ENCODE measurements around a stretch of chr9.

DNA sequence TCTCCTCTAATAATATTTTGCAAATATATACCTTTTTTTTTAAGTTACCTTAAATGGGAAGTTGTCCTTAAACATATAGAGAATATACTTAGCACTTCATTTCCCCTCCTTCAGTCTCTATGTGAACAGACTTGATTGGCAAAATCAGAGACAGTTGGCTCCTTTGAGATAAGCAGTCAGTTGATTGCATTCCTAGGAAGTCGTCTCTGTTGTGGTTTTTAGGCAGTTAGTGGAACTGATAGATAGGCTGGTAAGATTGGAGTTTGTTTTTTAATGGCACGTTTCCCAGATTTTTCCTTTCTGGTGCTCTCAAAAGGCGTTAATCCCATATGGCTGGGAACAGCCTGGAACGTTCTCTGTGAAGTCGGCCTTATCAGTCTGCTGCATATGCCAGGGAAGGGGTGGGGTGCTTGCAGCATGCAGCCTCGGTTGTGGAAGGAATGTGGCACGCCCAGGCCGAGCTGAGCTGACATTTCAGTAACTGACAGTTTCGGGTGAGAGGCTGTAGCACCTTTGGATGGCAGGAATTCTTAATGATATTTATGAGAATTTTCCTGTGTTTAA, 6.0 kb downstream of the SPTAN1 start:
- PRO-cap: no peak
- RRBS, 2 experiments: no CpG with 5 or more reads among the region's 9 CpGs

DNA sequence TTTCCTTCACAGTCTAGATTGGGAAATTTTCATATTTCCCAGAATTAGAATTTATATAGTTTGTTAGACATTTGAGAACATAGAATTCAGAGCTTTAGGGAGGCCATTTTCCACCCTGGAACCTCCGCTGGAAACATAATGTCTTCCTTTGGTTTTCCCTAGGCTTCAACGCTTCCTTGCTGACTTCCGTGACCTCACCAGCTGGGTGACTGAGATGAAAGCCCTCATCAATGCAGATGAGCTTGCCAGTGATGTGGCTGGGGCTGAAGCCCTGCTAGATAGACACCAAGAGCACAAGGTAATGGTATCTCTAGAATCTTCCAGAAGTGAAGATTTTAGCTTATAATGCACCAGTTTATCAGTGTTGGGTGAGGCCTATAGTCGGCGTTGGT, 25.6 kb downstream of the SPTAN1 start:
- PRO-cap: no peak
- RRBS, 2 experiments: no CpG with 5 or more reads among the region's 5 CpGs

GRCh38 chr9:128689338-128690152, 523 bp downstream of the SET start:
- PRO-cap: bidirectional peak, plus-strand start at chr9:128689774, minus-strand start at chr9:128689719; bidirectional peak, plus-strand start at chr9:128689974, minus-strand start at chr9:128690025
- RRBS, 2 experiments: 2% methylated on average over 34 of the region's 126 CpGs

DNA sequence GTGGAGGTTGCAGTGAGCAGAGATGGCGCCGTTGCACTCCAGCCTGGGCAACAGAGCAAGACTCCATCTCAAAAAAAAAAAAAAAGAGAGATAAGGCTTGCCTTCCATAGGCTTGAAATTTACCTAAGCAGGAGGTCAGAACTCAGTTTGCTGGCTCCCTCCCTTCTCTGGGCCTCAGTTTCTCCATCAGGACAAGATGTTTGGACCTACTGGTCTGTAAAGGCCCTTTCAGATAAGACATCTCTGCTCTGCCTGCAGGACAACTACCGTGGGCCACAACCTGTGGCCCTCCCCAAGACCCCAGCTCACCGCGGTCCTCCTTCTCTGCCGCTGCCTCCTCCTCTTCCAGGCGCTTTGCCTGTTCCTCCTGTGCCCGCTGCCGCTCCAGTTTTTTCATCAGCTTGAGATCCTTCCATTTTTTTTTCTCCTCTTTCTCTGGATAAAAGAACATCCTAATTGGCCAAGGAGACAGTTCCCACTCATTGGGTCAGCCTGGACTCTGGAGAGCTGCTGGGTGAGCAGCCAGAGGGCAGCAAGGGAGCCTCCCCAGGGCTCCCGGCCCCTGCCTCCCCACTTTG, 1.1 kb downstream of the SPOUT1 start:
- PRO-cap: no peak
- RRBS, 2 experiments: no CpG with 5 or more reads among the region's 10 CpGs

- PRO-cap: no peak
- RRBS, 2 experiments: 96 to over 99% methylated on average over 4 of the region's 39 CpGs
These were observed 13.3 kb upstream of the PHYHD1 start for GRCh38 chr9:128907365-128908071.

DNA sequence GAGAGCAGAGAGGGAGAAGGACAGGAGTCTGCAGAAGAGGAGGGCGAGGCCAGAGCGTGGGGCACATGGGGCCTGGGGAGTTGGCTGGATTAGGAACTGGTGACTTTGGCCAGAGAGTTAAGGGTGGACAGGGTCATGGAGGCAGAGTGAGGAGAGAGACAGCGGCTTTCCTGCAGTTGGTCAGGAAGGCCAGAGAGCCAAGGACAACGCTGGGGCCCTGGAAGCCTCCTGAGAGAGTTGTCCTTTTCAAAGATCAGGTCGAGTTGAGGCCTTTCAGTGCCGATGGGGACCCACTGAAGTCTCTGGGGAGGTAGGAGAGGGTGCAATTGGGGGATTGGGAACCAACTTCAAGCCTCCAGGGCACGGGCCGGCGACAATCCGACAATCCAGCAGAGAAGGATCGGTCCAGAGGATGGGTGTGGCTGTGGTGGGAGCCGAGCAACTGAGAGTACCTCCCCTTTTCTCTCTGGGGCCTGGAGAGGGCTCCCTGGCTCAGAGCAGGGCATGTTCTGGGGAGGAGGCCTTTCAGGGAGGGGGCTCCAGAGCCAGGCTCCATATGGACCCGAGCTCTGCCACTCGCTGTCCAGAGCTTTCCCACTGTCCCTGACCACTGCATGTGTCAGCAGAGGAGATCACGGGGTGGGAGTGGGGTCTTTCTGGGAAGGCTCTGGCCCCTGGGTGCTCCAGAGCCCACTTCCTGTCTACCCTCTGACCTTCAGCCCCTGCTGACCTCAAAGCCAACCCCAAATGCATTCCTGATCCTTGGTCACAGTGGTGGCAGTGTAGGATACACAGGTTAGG, 7.5 kb upstream of the PHYHD1 start:
- PRO-cap: no peak
- RRBS, 2 experiments: no CpG with 5 or more reads among the region's 15 CpGs

DNA sequence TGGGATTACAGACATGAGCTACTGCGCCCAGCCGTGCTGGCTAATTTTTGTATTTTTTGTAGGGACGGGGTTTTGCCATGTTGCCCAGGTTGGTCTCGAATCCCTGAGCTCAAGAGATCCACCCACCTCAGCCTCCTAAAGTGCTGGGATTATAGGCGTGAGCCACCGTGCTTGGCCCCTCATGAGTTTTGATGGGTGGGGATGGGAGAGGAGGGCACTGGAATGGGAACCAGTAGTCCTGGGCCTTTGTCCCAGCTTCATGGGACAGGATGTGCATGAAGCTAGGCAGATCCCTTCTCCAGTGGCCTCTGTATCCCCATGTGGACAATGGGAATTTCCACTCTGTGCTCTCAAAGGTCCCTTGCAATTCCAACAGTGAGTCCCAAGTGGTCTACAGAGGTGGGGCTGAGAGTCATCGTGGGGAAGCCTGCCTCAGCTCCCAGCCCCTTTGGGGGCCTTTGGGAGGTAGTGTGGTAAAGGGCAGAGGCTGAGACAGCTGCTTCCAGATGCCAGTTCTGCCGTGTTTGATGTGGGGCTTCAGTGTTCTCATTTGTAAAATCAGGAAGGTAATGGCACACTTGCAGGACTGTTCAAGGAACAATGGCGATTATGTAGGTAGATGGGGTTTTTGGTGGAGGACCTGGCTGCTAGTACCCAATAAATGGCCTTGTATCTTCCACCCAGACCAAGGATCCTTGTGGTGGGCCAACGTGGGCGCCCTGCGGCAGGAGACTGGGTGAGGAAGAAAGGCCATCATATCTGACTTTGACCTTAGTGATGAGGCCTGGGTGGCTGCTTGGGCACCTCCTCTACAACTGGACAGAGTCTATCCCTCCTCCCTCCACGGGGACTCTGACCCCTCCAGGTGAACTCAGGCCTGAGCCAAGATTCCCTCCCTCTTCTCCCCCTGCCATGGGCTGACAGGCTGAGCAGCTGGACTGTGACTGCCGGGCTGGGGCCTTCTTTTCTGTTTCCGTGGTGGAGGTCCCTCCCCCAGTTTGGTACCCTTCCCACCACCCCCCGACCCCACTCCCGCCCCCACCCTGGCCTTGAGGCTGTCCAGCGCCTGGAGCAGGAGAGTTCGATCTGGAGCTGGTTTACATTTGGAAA, 1.7 kb upstream of the PHYHD1 start:
- PRO-cap: no peak
- RRBS, 2 experiments: no CpG with 5 or more reads among the region's 19 CpGs

DNA sequence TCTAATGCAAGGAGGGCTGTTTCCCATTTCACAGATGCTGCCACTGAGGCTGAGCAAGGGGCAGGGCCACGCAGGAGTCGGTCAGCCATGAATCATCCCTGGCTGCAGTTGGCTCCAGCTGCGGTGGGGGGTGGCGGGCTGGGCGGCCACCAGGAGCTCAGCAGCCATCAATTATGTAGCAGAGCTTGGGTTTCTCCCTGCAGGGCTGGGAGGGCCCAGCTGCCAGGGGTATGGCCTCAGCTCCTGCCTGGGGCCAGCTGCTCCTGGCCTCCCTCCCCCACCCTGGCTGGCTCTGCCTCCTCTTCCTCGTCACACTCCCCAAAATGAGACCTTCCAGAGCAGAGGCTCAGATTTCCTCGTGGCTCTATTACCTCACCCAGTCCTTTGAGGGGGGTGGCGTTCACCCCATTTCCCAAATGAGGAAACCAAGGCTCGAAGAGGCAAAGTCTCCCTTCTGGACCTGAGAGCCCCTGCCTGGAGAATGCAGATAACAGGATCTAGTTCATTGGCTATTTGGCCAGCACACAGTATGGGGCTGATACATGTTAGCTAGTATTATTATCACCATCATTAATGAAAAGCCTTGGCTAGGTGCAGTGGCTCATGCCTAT, 4.5 kb downstream of the SH3GLB2 start:
- PRO-cap: no peak
- RRBS, 2 experiments: no CpG with 5 or more reads among the region's 9 CpGs

DNA sequence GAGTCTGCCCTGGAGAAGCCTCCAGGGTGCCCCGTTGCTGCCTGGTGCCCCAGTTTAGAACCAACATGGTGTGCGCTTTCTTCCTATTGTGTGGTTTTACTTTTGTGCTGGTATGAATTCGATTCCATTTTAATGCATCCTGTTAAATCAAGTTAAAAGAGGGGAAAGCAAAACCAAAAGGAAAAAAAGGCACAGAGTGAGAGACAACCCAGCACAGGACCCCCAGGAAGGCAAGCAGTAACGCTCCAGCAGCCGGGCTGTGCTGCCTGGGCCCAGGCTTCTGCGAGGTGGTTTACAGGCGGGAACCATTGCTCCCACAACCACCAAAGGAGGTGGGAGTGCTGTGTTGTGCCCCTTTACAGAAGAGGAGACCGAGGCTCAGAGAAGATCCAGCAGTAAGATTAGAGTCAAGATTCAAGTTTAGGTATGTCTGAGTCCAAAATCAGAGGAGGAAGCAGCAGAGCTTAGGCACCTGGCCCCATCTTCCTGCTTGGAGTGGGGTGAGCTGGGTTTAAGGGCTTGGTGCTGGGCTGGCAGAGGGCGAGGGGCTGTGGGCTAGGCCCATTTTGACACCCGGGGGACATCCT, 12.3 kb upstream of the DOLPP1 start:
- PRO-cap: no peak
- RRBS, 2 experiments: 84 to 100% methylated on average over 1 of the region's 10 CpGs

DNA sequence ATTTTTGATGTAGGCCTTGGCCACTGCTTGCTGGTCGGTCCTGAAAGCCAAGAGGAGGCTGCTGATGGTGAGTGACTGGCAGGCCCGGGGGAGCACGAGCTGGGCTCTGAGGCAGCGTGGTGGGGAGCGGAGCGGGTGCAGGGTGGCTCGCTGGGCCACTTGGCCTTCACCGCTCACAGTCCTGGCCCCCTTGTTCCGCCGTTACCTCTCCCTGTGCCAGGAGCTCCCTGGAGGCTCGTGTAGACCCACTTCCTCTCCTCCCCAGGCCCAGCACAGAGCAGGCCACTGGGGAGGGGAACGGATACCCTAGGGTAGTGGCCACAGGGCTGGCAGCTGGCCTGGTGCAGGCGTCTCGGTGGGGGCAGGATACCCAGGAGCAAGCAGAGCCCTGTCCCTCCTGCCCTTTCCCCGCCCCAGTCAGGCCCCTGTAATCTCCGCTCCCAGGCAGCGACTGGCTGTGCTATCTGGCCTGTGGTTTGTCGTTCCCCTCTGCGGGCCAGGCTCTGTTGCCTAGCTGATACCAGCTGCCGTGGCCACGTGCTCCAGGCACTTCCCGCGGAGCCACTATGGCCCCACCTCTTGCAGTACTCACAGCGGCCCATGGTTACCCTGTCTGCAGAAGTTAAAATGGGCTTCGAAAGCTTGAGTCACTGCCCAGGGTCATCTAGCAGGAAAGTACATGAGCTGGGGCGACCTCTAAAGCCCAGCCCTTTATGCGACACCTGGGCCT, 11.7 kb upstream of the DOLPP1 start:
- PRO-cap: no peak
- RRBS, 2 experiments: 92 to 94% methylated on average over 1 of the region's 27 CpGs

GRCh38 chr9:129100440-129100842, 10.2 kb downstream of the CRAT start:
- PRO-cap: no peak
- RRBS, 2 experiments: 83% methylated on average over 3 of the region's 20 CpGs

DNA sequence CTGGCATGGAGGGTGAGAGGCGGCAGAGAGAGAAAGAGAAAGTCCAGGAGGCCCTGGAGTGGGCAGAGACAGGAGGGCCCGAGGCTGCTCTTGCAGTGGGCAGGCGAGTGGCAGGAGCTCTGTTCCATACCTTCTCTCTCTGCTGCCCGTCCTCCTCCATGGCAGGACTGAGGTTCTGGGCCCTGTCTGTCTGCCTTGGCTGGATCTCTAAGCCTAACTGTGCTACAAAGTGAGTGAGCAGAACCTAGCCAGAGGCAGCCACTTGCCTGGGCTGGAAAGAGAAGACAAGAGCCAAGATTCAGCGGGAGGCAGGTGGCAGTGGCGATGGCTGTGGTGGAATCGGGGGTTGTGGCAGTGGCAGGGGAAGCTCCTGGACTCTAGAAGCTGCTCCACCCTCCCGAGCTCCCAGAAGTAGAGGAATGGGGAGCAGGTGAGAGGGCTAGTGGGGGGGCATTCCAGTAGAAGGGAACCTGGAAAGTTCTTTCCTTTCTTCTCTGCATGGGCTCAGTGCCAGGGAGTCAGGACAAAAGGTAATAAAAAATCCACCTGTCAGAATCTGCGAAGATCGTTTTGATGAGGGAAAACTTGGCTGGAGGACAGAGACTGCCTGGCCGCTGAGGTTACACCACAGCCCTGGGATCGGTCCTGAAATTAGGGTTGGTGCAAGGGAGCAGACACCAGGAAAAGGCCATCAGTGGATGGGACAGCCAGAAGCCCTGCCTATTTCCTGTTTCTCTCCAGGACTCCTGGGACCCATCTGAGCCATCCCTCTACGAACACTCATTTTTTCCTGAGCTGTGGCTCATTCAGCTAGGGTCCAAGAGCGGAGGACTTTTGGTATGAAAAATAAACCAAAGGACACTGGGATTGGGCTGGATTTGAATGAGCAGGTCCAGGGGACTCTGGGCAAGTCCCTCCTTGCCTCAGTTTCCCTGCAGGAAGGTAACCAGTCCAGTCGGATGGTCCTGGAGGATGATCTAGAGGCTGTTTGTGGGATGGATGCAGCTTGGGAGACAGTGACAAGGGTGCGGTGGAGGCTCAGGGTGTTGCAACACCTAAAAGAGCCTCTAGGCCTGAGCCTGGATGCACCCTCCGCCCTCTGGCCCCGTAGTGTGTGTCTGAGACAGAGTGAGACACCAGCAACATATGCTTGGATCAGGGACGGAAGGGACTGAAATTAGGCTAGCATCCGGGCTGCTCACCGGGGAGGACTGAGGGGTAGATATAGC, 1.5 kb downstream of the CRAT start:
- PRO-cap: no peak
- RRBS, 2 experiments: no CpG with 5 or more reads among the region's 21 CpGs

DNA sequence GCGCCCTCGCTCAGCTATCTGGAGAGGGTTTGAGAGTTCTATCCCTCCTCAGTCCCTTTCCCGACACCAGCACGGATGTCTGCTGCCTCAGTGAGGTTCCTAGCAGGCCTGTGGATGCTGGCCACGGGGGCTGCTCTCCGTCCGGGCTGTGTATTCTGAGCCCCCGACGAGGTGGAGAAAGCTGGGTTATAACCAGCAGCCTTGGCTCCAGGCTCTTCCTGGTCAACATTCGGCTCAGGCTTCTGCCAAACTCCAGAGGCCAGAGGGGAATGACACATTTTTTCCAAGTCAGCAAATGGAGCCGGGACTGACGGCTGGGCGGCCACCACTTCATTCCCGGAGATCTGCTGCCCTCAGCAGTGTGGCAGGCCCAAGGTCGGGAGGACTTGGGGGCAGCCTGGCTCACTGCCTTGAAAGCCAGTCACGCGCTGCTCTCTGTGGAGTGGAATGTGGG, 27.4 kb downstream of the PTPA start:
- PRO-cap: no peak
- RRBS, 2 experiments: no CpG with 5 or more reads among the region's 17 CpGs

DNA sequence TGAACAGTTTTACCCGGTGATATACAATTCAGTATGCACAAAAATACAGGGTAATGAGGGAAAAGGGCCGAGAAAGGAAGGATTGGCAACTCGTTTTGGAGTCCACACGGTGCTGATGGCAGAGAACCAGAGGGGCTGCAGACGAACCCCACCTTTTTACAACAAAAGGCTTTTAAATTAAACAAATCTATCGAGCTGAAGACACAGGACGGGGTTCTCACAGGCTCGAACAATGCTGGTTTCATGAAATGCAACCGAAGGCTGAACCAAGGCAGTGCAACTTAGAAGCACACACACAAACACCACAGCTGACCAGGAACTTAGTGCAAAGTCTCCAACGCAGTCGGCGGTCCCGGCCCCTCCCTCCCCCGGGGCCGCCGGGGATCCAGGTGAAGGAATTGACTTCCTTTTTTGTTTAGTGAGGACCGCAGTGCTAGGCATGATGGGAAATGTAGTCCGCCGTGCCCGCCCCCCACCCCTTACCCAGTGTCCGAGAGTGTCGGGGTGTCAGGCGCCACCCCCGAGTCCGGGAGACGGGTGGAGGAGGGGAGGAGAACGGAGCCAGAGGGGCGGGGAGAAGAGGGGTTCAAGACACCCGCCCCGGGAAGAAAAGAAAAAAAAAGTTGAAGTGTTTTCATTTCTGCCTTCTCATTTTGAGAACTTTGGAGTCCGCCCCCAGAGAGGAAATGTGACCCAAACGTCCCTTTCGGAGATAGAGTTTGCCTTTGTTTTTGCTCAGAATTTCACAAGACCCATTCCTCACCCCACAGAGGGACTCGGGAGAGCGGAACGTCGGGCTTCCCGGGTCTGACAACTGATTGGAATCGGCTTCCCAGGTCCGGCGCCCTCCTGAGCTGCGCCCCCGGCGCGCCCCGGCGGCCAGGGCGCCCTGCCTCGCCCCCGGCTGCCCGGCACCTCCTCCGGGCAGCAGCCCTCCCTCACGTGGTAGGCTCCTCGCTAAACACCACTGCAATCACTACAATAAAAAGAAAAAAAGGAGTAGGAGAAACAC, 2.2 kb downstream of the IER5L start:
- PRO-cap: bidirectional peak, plus-strand start at position 486 of the sequence, minus-strand start at position 322 of the sequence
- RRBS, 2 experiments: 1 to 2% methylated on average over 6 to 8 of the region's 54 CpGs

DNA sequence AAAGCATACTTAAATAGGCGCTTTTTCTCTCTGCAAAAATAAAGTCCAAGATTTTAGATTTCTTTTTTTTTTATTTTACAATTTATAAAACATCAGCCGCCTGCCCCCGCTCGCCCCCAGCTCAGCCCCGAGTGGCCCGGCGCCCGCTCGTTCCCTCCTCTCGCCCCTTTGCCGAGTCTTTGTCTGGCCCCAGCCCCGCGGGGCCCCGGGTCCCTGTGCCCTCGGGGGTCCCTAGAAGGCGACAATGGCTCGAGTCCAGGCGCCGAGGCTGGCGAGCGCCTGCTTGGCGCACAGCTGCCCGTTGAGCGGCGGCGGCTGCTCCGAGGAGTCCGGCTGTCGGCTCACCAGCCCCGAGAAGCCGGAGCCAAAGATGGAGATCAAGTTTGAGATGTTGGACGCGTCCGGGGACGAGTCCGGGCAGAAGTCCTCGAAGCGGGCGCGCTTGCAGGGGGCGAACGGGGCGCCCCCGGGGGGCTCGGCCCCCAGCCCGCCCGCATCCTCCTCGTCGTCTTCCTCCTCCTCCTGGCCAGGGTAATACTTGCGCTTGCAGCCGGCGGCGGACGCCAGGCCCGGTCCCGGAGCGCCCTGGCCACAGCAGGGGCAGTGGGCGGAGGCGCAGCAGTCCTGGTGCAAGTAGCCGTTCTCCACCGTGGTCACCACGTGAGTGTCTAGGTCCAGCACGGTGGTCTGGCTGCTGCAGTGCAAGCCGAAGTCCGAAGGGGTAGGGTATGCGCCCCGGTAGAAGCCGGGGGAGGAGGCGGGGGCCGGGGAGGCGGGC, 1.3 kb downstream of the IER5L start:
- PRO-cap: no peak
- RRBS, 2 experiments: 1 to 2% methylated on average over 18 to 20 of the region's 71 CpGs

DNA sequence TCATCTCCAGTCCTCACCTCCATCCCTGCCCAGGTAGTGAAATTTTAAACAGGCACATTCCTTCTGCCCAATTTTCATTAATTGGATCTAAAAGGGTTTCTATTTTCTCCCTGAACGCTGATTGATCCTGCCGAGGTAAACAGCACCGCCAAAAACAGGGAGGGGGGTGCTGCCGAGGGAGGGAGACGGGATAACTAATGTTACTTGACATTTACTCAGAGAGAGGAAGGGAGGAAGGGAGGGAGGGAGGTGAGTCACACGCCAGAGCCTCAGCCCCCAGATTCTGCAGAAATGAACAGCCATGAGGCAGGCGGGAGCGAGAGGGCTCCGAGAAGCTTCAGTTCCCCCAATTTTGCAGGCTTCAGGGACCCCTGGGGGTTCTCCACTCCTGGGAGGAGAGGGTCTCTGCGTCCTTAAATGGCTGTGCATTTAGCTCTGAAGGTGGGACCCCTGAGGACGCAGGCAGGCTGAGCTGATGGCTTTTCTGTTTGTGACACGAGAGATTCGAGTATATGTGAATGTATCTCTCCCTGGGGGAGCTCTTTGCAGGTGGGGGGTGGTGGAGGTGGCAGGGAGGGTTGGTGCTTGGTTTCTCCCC, 59.1 kb upstream of the IER5L start:
- PRO-cap: no peak
- RRBS, 2 experiments: no CpG with 5 or more reads among the region's 13 CpGs

GRCh38 chr9:129270143-129270632, 92.1 kb upstream of the IER5L start:
- PRO-cap: no peak
- RRBS, 2 experiments: no CpG with 5 or more reads among the region's 12 CpGs

DNA sequence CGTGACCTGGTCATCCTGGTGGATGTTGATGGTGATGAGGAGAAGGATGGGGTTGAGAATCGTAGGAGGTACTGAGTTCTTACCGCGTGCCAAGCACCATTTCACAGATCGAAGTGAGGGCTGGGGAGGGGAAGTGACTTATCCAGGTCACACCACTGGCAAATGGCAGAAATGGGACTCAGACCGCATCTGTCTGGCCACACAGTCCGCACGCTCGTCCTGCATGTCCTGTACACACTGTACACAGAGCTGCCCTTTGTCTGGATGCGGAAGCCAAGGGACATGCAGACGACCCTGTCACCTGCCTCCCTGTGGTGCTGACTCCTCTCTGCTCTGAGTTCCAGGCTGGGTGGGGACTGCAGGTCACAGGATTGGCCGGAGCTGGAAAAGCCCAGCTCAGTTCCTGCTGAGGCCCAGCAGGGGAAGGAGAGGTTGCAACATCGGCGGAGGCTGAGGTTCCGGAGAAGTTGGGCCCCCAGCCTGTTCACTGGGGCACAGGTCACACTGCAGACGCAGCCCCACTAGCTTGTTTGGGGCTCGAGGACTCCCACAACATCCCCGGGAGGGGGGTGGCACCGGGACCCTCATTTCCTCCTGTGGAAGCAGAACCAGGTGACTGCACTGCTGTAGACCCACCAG, 165.7 kb upstream of the IER5L start:
- PRO-cap: no peak
- RRBS, 2 experiments: 72 to 86% methylated on average over 4 of the region's 19 CpGs

DNA sequence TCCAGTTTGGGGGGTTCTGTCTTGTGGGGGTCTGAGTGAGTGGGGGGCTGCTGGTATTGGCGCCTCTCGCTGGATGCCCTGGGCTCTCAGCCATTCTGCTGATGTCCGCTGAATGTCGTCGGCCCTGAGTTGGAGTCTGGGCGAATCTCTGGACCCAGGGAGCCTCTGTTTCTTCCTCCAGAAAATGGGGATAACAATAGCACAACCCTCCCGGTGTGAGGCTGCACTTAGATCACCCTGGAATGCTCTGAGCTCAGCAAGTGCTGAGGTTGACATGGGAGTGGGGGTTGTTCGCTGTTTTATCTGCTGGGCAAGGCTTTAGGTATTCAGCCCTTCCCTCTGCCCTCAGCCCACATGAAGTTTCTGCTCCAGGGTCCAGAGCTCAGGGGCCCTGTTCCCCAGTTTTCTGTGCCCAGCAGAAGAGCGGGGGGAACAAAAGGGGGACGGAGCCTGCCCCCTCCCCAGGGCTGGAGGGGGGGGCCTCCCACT, 215.9 kb downstream of the C9orf50 start:
- PRO-cap: no peak
- RRBS, 2 experiments: no CpG with 5 or more reads among the region's 10 CpGs

DNA sequence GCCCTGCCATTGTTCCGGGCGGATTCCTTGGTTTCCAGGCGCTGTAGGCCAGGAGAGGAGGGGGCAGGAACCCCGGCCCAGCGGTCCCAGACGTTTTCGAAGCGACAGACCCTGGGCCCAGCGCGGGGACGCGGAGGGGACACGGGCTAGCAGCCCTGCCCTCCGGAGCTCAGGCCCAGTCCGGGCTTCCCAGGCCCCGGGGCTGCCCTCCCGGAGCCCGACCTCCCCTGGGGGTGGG, 206.9 kb downstream of the C9orf50 start:
- PRO-cap: no peak
- RRBS, 2 experiments: 2 to 15% methylated on average over 13 of the region's 18 CpGs